Peripheral blood mononuclear cell (primary cell): ENCODE measurements around a stretch of chr4.

DNA sequence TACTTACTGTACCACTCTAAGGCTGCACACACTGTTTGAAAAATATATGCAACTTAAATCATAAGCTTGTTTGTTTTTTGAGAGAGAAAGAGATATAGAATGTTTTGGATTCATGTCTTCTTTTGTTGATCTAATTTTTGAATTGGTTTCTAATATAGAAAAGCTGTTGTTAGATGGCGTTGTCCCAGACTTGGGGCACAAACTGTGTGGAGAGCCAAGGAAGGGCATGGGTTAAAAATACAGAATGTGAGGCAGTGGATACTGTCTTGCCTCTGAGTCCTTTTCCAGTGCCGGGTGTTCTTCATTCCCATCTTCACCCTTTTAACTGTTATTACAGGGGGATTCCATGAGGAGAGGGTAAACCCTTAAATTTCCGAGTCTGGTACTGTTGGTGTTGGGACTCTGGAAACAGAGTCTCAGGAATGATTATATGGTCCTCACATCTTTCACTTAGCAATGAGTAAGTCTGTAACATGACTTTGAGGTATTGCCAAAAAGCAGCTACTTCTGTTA lies 17.3 kb upstream of the ANK2 start:
- PRO-cap, 8 experiments: no peak in any of the 8 experiments

DNA sequence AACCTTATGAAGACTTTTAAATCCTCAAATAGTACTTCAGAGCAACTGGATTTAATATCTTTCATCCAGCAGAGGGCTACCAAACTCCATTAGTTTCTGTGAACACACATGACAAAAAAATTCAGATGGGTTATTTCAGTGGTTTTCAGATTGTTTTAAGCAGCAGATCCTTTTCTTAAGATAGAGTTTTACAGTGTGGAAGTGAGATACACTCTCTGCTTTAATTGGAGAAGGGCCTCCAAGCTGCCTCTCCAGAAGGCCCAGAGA lies 56.7 kb downstream of the ANK2 start:
- PRO-cap, 8 experiments: no peak in any of the 8 experiments

GRCh38 chr4:113141817-113142535 lies 92.5 kb downstream of the ANK2 start:
- PRO-cap, 8 experiments: no peak in any of the 8 experiments

DNA sequence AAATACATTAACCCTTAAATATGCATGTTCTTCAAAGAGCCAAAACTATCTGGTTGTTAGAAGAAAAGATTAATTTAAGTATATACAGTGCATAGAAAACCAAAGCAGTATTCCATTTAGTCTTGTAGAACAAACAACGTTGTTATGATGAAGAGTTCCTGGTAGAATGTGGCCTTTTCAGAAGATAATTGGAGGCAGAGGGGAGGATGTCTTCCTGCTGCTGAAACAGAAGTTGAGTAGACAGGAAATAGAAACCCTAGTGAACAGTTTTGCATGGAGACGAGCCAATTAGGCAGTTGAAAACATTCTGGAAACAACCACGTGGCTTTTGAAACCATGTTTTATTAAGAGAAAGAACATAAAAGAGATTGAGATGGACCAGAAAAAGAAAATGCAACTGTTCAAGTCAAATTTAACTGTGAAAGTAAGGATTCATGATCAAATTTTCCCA lies 325.2 kb downstream of the CAMK2D start:
- PRO-cap, 8 experiments: no peak in any of the 8 experiments

DNA sequence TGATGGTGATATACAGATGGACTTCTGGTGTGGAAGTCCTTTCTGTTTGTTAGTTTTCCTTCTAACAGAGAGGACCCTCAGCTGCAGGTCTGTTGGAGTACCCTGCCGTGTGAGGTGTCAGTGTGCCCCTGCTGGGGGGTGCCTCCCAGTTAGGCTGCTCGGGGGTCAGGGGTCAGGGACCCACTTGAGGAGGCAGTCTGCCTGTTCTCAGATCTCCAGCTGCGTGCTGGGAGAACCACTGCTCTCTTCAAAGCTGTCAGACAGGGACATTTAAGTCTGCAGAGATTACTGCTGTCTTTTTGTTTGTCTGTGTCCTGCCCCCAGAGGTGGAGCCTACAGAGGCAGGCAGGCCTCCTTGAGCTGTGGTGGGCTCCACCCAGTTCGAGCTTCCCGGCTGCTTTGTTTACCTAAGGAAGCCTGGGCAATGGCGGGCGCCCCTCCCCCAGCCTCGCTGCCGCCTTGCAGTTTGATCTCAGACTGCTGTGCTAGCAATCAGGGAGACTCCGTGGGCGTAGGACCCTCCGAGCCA lies 267.2 kb downstream of the CAMK2D start:
- PRO-cap, 8 experiments: no peak in any of the 8 experiments

DNA sequence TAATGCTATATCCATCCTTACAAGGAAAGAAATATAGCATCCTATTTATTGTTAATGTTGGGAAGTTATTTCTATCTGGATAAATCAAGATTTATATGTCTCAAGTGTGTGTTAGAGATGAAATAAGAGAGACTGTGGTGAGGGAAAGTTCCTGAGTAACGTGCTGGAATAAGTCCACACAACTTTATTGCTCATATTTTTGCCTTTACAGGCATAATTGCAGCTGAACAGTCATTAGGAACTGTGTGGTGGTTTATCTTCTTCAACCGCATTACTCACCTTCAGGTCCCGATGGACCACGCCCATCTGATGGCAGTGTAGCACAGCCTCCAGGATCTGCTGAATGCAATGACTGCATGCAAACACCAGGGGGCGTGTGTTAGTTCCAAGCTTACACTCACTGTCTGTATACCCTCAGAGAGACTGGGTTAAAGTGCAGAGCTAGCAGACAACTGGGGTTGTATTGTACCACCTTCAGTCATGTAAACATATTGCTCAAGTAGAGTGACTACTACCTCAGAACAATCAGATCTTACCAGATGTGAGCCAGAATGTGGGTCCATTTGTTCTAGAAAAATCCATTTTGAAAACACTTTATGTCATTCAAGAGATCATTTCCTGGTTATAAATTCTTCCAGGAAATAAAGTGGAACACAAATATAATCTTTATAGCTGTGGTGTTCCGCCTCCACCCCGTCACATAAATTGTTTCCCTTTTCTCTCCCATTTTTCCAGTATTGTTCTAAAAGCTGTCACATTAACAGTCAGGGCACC lies 214.0 kb downstream of the CAMK2D start:
- PRO-cap, 8 experiments: peak in 1 of 8 experiments; most common plus-strand start position 417 of the sequence (in 1)

- PRO-cap, 8 experiments: no peak in any of the 8 experiments
Observed at GRCh38 chr4:113700270-113701001, 61.1 kb downstream of the CAMK2D start.

DNA sequence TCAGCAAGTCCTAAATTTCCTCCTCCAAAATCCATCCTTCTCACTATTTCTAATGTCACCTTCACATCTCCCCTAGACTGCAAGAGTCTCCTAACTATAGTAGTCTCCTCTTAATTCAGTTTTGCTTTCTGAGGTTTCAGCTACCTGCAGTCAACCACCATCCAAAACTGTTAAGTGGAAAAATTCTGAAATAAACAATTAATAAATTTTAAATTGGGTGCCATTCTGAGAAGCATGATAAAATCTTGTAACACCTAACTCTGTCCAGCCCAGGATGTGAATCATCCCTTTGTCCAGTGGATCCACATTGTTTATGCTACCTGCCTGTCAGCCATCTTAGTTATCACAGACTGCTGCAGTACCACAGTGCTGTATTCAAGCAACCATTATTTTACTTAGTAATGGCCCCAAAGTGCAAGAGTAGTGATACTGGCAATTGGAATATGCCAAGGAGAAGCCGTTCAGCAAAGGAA lies 20.8 kb downstream of the CAMK2D start:
- PRO-cap, 8 experiments: no peak in any of the 8 experiments

GRCh38 chr4:114193681-114194103 lies 214.2 kb upstream of the ARSJ start:
- PRO-cap, 8 experiments: no peak in any of the 8 experiments

- PRO-cap, 8 experiments: no peak in any of the 8 experiments
Observed at GRCh38 chr4:114364730-114365123, 233.9 kb upstream of the UGT8 start.

DNA sequence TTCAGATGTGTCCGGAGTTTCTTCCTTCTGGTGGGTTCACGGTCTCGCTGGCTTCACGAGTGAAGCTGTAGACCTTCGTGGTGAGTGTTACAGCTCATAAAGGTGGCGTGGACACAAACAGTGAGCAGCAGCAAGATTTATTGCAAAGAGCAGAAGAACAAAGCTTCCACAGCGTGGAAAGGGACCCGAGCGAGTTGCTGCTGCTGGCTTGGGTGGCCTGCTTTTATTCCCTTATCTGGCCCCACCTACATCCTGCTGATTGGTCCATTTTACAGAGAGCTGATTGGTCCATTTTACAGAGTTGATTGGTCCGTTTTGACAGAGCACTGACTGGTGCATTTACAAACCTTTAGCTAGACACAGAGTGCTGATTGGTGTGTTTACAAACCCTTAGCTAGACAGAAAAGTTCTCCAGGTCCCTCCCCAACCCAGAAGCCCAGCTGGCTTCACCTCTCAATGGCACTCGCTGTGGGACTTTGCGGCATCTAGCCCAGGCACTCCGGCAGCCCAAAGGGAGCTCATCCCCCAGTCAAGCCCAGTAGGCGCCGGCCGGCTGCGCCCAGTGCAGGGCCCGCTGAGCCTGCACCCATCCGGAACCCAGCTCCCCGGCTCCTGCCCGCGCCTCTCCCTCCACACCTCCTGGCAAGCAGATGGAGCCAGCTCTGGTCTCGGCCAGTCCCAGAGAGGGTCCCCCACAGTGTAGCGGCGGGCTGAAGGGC lies 117.0 kb upstream of the UGT8 start:
- PRO-cap, 8 experiments: no peak in any of the 8 experiments

GRCh38 chr4:114495496-114495948 lies 103.1 kb upstream of the UGT8 start:
- PRO-cap, 8 experiments: no peak in any of the 8 experiments

DNA sequence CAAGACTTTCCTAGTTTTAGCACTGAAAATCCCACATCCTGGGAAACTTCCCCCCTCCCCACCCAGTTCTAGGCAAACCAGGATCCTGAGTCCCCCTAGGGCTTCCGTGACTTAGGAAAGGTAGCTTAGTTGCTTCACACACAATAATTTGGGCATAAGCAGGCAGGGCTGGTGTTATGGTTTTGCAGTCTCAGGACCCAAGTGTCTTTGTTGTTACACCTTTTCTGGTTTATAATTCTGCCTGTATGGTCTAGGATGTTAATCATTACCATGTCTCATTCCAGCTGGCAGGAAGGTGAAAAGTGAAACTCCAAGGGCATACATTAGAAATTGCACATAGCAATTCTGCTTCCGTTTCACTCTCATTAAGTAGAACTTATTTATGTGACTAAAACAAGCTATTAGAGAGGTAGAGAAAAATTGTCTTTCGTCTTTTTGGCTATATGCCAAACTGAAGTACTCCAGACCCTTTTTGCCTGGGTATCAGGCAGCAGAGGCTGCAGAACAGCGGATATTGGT lies 16.9 kb downstream of the UGT8 start:
- PRO-cap, 8 experiments: no peak in any of the 8 experiments

- PRO-cap, 8 experiments: peak in 4 of 8 experiments; most common minus-strand start chr4:117324903 (in 3)
Observed at GRCh38 chr4:117324806-117325148, 239.4 kb upstream of the TRAM1L1 start.

DNA sequence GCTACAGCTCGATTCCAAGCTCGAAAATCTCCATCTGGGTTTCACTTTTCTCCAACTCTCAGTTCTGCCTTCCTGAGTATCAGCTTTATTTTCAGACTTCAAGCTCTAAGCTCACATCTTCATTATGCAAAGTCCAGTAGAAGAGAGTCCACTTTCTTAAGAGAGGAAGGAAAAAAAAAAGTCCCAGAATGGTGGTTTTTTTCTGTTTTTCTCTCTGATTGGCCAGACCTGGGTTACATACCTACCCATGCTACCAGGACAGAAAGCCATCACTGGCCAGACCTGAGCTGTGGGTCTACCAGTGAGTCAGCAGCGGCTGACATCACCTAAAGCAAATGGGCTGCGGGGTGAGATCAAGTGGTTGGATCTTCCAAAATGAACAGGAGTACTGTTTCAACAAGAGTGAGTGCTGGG lies 1.7 kb upstream of the NDST3 start:
- PRO-cap, 8 experiments: no peak in any of the 8 experiments

DNA sequence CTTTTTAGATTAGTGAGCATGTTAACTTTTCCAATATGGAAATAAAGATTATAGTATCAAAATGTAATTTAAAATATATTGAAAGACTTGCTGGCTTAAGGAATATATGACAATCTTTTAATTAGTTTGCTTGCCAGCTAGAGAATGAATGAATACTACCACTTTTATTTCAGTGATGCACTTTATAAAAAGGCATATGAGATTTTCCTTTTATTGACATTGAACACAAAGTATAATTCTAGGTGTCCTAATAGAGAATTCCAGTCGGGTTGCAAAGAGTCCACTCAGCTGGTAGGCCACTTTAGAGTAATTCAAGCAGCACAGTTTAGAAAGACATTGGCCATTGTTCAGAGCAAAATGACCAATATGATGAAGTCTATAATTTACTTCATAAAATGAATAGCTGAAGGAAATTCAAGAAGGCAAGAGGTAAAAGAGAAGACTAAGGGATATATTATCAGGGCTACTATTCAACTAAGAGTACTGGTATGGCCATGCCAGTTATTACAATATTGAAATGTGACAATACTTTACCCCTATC lies 85.0 kb downstream of the NDST3 start:
- PRO-cap, 8 experiments: peak in 4 of 8 experiments; most common plus-strand start position 255 of the sequence (in 3)

DNA sequence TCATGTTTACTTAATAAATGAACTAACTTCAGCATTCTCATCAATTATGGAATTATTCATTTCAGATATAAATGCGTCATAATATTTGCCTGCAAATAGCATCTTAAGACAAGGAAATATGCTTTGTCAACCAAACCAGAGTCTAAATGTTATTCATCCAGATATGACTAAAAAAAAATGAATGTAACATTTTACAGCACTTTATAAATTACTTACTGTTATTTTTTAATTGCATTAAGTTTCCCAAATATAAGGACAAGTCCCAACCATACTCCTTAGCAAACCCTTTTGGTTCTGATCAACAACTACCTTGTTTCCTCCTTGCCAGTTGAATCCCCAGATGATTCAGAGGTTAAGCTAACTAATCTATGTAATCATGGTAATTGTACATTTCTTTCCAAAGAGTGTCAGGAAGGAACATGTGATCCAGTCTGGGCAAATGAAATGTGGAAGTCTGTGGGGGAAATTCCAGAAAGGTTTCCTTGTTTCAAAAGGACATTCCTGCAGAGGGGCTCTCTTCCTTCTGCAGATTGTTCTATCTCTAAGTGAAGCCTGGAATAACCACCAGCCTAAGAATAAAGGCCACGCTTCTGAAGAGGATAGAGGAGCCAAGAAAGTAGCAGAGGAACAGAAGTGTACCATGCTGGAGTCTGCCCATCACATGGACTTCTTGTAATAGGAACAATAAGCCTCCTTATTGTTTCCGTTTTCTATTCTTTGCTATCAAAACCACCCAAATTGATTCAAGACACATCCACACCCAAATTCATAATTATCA lies 7.0 kb downstream of the PRSS12 start:
- PRO-cap, 8 experiments: no peak in any of the 8 experiments

DNA sequence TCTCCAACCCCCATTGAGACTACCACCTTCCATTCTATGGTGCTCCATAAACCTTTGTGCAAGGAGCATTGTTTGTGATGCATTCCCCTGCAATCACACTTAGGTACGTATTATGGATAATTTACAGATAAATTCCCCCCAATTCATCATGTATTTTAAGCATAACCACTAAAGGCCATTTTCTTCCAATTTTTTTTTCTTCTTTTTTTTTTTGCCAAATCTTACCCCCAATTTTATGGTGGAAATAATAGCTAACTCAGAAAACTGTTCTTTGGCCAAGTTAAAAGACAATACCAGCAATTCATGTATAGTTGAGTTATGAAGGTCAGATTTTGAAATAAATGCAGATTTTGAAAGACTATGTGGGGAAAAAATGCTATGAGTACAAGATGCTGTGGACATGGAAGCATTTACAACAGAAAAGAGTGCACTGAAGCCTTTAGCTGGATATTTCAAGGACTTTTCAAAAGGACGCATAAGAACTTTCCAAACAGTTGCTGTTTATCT lies 63.7 kb downstream of the METTL14 start:
- PRO-cap, 8 experiments: no peak in any of the 8 experiments

GRCh38 chr4:118805358-118806335 lies 30.3 kb downstream of the SEC24D start:
- PRO-cap, 8 experiments: peak in 2 of 8 experiments; most common minus-strand start chr4:118805644 (in 1)

DNA sequence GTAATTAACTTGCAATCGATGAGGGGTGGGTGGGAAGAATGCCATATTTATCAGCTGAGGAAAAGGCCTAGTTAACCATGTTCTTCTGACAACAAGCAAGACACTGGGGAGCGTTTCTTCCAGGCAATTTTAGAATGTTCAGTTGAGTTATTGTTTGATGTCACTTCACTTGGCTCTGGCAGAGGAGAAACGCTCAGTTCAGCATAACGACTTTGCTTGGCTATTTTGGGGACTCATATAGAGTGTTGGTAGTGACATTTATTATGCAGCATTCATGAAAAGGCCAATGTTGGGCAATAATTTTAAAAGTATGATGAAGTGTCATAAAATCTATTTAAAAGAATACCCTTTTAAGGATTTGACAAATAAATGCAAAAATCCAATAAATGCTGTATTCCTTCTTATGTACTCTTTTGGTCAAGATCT lies 688 bp downstream of the SYNPO2 start:
- PRO-cap, 8 experiments: no peak in any of the 8 experiments